ENCODE results near the gene PNPT1.

DNA sequence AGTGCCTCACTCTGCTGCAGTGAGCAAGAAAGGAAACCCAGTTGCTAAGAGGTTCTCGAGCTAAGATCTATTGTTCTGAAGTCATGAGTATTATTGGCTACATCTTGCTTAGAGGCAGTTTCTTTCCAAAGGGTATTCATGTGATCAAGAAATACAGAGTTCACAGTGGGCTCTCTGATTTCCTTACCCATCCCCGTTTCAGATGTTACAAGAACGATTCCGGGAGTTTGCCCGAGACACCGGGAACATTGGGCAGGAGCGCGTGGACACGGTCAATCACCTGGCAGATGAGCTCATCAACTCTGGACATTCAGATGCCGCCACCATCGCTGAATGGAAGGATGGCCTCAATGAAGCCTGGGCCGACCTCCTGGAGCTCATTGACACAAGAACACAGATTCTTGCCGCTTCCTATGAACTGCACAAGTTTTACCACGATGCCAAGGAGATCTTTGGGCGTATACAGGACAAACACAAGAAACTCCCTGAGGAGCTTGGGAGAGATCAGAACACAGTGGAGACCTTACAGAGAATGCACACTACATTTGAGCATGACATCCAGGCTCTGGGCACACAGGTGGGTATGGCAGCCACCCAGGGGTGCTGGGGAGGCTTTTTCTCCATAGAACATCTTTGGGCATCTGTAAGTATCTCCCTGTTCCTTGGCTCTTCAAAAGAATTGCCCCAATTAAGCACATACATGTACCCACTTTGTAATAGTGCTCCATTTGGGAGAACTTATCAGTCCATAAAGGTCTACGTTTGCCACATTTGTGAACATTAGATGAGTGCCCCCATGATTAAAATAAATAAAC, 73.8 kb upstream of the EML6 start:
- RRBS, result no CpG with 5 or more reads among the region's 16 CpGs

GRCh38 chr2:54665896-54666107, 57.7 kb upstream of the EML6 start:
- RRBS, result no CpG with 5 or more reads among the region's 5 CpGs

GRCh38 chr2:54709032-54710123, 14.1 kb upstream of the EML6 start:
- RRBS, result 24% methylated on average over 4 of the region's 40 CpGs

DNA sequence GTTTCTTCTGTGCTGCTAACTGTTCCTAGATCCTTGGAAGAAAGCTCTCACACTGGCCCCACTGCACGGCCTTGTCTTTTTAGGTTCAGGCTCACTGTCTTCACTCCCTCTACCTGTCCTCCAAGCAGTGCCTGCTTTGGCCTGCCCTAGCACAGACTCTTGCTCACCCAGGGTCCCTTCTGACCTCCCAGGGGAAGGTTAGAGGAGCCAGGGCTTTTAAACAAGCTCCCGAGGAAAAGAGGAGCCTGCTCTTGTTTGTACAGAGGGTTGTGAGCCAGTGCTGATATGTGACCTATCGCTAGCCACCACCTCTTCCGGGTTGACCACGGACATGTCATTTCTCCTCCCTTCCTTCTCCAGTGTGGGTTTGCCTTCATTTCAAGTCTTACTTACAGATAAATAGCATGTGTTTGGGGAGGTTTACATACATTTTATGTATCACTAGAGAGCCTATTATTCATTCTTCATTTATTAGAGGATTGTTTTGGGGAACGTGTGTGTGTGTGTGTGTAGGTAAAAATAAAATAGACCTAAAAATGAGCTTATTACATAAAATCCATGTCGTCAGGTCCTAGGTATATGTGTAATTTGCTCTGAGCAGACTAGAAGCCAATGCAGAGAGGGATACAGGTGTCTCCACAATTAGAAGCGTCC, 94.6 kb downstream of the RTN4 start:
- RRBS, result no CpG with 5 or more reads among the region's 8 CpGs

GRCh38 chr2:55009756-55010757, 40.2 kb downstream of the RTN4 start:
- RRBS, result no CpG with 5 or more reads among the region's 13 CpGs

DNA sequence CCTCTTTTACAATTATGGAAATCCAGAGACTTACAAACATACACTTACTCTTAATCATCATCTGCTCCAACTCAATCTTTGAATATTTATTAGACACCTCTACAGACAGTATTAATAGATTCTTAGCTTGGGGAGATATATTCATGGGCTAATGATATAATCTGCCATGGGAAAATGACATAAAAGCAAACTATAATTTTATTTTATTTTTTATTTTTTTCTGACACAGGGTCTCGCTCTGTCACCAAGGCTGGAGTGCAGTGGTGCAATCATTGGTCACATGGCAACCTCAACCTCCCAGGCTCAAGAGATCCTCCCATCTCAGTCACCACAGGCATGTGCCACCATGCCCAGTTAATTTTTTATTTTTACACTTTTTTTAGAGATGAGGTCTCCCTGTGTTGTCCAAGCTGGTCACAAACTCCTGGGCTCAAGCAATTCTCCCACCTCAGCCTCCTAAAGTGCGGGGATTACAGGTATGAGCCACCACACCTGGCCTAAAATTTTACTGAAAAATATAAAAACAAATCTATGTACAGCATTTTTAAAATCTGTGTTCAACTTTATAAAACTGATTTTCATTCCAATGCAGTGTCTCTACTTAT, 39.3 kb downstream of the RTN4 start:
- RRBS, result no CpG with 5 or more reads among the region's 2 CpGs

GRCh38 chr2:55136690-55137515, 86.7 kb upstream of the RTN4 start:
- RRBS, result no CpG with 5 or more reads among the region's 15 CpGs

- RRBS, result no CpG with 5 or more reads among the region's 7 CpGs
Observed at GRCh38 chr2:55418798-55419149, 882 bp downstream of the CCDC88A start.

DNA sequence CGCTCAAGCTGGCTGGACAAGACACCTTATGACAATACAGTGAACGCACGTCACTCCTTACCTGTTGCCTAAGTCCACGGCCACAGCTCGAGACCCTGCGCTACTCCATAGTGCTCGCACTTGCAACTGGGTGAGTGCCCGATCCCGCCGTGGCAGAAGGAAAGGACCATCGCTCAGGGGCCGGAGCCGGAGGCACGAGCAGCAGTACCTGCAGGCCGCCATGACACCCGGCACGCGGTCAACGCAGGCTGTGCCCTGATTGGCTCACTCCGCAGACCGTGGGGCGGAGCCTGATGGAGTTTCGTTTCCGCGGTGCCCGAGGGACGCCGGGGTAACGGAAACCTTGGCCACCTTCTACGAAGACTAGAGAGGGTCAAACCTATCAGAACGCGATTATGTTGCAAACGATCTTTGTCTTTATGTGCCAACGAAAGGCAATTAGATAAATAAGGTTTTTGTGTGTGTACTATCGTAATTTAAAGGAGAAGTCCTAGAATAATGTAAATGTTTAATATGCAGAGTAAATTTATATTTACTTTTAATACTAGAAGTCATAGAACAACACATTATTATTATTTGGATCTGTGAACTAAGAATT, at the start of gene PNPT1:
Gene PNPT1 (minus strand): TSS at position 243 of the 598 bp plus-strand sequence.
- RRBS, result under 1% methylated on average over 10 of the region's 35 CpGs

GRCh38 chr2:55879752-55880481, 43.7 kb downstream of the EFEMP1 start:
- RRBS, result no CpG with 5 or more reads among the region's 4 CpGs

- RRBS, result 6% methylated on average over 7 of the region's 33 CpGs
Observed at GRCh38 chr2:55922823-55923624, 558 bp downstream of the EFEMP1 start.

DNA sequence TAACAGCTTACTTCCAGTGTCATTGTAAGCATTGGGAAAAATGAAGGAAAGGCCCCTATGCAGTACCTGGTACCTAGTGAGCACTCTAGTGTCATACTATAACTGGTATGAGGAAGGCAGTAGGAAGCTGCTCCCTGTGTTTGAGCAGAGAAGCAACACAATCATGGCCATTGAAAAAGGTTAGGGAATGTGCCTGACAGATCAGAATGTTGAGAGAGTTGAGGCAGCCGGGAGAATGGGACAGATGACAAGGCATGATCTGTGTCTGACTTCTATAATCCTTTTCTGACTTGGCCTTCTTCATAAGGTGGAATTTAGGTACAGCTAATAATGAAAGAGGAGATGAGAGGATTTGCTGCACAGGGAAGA, 52.3 kb downstream of the CCDC85A start:
- RRBS, result no CpG with 5 or more reads among the region's 1 CpG

GRCh38 chr2:57075281-57075773, 891.5 kb downstream of the CCDC85A start:
- RRBS, result no CpG with 5 or more reads among the region's 2 CpGs

DNA sequence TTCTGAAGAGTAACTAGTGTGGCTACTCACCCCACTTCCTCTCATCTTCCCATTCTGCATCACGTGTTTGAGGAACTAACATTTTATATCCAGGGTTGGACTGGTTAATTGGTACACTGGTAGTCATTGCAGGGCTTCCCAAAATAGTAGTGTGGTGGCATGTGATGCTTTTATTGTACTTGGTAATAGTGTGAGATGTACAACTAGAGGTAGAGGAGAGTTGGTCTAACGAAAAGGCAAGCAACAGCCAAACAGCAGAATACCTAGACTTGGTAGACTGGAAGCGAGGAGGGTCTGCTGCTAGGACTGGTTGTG, 9.9 kb downstream of the VRK2 start:
- RRBS, result no CpG with 5 or more reads among the region's 3 CpGs

GRCh38 chr2:60351621-60352322, 201.7 kb downstream of the BCL11A start:
- RRBS, result no CpG with 5 or more reads among the region's 12 CpGs

DNA sequence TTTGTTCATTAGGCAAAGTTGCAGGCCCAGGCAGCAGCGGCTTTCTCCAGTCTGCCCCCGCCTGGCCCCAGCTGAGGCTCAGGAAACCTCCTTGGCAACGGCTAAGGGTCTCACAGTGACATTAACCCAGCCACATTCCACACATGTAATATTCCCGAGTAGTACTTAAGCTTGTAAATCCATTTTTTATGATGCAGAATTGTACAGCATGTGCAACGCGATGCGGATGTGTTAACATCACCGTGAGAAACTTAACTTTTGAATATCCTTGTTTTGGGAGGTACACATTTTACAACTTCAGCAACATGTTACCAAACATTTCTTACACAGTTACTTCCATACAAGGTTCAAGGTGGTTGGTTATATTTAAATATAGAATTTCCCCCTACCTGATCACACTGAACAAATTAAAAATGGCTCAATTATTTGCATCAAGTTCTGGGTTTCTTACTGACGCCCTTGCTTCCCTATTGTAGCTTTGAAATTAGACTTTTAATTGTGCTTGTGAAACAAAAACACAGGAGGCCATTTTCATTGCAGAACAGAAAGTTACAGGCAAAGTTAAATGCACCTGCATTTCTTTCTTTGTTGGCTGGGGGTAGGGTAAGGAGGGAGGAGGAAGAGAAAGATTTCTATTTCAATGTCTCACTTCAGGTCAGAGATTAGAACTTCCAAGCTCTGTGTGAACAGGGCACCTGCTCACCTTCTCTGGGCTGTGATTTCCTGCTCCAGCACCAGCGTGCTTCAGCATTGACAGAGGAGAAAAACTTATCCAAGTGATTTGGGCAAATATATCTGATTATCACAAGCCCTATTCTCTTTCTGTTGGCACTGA, 199.7 kb downstream of the BCL11A start:
- RRBS, result no CpG with 5 or more reads among the region's 10 CpGs

DNA sequence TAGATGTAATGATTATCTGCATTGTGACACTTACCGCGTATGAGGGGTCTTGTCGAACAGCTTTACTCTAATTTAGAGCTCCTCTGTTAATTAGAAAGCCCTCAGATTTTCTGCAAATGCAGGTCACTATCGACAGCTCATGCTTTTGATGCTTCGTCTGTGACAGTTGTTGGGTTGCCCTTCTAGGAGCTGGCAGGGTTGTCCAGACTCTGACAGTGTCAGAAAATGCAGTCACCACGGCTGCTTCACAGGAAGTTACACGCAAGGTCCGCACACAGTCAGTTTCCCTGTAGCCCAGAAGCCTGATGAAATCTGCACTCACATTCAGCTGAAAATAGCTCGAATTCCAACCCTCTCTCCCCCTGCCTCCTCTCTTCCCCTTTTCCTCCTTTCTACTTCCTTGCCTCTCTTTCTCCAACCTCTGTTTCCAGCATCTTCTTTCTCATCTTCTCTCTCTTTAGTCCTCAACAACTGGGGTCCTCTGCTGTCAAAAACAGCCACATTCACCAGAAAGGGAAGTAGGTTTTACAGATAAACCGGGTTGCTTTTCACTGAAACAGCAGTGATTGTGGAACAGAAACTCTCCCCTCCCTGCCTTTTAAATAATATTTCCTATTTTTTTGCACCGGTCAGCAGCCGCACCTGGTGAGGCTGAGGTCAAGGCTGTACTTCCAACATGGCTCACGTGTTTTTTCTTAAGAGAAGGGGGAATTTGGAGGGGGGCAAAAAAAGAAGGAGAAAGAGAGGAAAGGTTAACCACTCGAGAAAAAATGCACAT, 69.3 kb downstream of the BCL11A start:
- RRBS, result 50% methylated on average over 1 of the region's 14 CpGs

DNA sequence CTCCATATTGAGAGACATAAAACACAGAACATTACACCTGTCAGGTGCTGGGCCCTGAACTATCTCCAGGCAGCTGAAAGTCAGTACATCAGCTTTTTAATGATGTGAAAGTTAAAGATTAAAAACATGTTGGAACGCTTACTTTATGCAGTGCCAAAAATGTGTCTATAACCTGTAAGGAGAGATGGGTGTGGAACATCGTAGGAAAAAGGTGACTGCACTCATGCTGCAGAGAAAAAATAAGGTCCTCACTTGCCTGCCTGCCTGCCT, 34.2 kb downstream of the BCL11A start:
- RRBS, result no CpG with 5 or more reads among the region's 2 CpGs

GRCh38 chr2:60531762-60532359, 21.6 kb downstream of the BCL11A start:
- RRBS, result no CpG with 5 or more reads among the region's 11 CpGs

GRCh38 chr2:60548898-60549235, 4.6 kb downstream of the BCL11A start:
- RRBS, result no CpG with 5 or more reads among the region's 9 CpGs